SK-N-SH (cell line): ENCODE measurements around a stretch of chr5.

DNA sequence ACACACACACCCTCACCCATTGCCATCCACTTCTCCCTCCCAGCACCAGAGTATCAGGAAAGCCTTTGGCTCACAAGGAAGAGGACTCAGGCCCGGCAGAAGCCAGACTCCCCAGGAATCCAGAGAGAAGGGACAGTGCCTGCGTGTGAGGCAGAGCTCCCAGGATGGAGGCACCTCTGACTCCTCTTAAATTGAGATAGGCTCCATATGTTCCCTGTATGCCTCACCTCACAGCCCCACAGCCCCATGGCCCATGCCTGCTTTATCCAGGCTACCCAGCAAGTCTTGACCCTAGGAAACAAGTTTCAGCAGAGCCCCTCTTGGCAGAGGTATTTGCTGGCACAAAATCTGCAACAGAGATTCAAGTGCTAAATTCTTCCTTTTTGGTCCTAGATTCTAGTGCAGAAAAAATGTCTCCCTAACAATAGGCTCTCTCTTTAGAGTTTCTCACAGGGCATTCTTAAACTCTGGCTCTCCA is 726 bp downstream of the IL17B start:
- RRBS, result no CpG with 5 or more reads among the region's 2 CpGs
CAGE:
- cytosol, long polyA plus RNA, result no peak
- long polyA plus RNA, result no peak
- nucleus, long polyA plus RNA, result no peak

- RRBS, result no CpG with 5 or more reads among the region's 3 CpGs
CAGE:
- cytosol, long polyA plus RNA, result no peak
- long polyA plus RNA, result no peak
- nucleus, long polyA plus RNA, result no peak
Measured at GRCh38 chr5:149387939-149388594, 9.0 kb upstream of the IL17B start.

GRCh38 chr5:149406538-149407525 is 27.7 kb upstream of the IL17B start:
- RRBS, result no CpG with 5 or more reads among the region's 13 CpGs
CAGE:
- cytosol, long polyA plus RNA, result no peak
- long polyA plus RNA, result no peak
- nucleus, long polyA plus RNA, result no peak

GRCh38 chr5:149421081-149422111 is 42.3 kb upstream of the IL17B start:
- RRBS, result no CpG with 5 or more reads among the region's 15 CpGs
CAGE:
- cytosol, long polyA plus RNA, result no peak
- long polyA plus RNA, result no peak
- nucleus, long polyA plus RNA, result no peak

- RRBS, result no CpG with 5 or more reads among the region's 9 CpGs
CAGE:
- cytosol, long polyA plus RNA, result no peak
- long polyA plus RNA, result no peak
- nucleus, long polyA plus RNA, result no peak
Measured at GRCh38 chr5:149424373-149425154, 45.5 kb upstream of the IL17B start.

DNA sequence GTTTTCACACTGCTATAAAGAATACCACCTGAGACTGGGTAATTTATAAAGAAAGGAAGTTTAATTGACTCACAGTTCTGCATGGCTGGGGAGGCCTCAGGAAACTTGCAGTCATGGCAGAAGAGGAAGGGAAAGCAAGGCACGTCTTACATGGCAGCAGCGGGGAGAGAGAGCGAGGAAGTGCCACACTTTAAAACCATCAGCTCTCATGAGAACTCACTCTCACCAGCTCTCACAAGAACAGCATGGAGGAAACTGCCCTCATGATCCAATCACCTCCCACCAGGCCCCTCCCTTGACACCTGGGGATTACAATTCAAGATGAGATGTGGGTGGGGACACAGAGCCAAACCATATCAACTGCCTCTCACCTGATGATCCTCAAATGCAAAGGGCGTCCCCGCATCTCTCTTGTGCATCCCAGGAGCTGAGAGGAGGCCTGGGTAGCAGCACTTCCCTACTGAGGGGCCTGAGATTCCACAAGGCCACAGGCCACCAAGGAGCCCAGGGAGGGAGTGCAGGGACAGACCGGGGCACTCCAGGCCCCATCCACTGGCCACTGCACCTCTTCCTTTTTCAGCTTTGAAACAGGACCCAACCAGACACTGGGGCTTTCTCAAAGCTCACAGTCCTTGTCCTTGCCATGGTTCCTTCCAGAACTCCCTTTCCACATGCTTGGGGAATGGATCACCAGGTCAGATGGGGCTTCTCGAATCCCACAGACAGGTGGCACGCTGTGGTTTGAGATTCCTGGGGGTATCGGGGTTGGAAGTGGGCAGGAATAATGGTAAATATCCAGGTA is 54.5 kb upstream of the IL17B start:
- RRBS, result no CpG with 5 or more reads among the region's 9 CpGs
CAGE:
- cytosol, long polyA plus RNA, result no peak
- long polyA plus RNA, result no peak
- nucleus, long polyA plus RNA, result no peak

GRCh38 chr5:149453753-149454310 is 74.7 kb upstream of the IL17B start:
- RRBS, result no CpG with 5 or more reads among the region's 6 CpGs
CAGE:
- cytosol, long polyA plus RNA, result no peak
- long polyA plus RNA, result no peak
- nucleus, long polyA plus RNA, result no peak

- RRBS, result no CpG with 5 or more reads among the region's 23 CpGs
CAGE:
- cytosol, long polyA plus RNA, result no peak
- long polyA plus RNA, result no peak
- nucleus, long polyA plus RNA, result no peak
Measured at GRCh38 chr5:149488567-149489726, 62.3 kb downstream of the CSNK1A1 start.

DNA sequence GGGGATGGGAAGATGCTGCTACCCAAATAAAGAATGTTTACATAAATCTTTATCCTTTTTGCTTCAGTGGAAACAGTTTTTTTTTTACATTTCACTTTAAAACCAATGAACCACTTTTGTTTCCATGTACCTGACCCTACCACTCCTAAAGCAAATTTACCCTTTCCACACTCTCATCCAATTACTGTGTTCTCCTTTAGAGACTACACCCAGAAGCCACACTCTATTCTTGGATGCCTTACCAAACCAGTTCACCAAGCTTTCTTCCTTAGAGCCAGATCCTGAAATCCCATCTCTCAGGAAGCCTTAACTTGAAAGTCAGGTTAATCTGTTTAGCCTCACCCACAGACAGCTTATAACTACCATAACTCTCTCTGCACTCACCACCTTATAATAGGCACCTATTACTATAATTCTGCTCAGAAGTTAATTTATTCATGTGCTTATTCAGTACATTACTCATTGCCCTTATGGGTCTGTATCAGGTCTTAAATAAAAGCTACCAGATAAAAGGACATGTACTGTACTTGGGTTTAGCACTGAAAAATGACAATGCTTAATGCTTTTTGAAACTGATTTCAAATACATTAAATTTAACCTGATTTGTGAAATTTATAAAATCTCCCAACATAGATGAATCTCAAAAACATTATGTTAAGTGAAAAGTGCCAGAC is 4.2 kb downstream of the CSNK1A1 start:
CAGE:
- cytosol, long polyA plus RNA, result no peak
- long polyA plus RNA, result no peak
- nucleus, long polyA plus RNA, result no peak

- RRBS, result no CpG with 5 or more reads among the region's 3 CpGs
CAGE:
- cytosol, long polyA plus RNA, result no peak
- long polyA plus RNA, result no peak
- nucleus, long polyA plus RNA, result no peak
Measured at GRCh38 chr5:149723217-149723768, 6.8 kb upstream of the PPARGC1B start.

GRCh38 chr5:149750481-149751094 is 20.5 kb downstream of the PPARGC1B start:
- RRBS, result no CpG with 5 or more reads among the region's 10 CpGs
CAGE:
- cytosol, long polyA plus RNA, result no peak
- long polyA plus RNA, result no peak
- nucleus, long polyA plus RNA, result no peak

GRCh38 chr5:149785187-149785881 is 55.2 kb downstream of the PPARGC1B start:
- RRBS, result no CpG with 5 or more reads among the region's 6 CpGs
CAGE:
- cytosol, long polyA plus RNA, result no peak
- long polyA plus RNA, result no peak
- nucleus, long polyA plus RNA, result no peak

GRCh38 chr5:149795835-149796607 is 65.9 kb downstream of the PPARGC1B start:
- RRBS, result no CpG with 5 or more reads among the region's 7 CpGs
CAGE:
- cytosol, long polyA plus RNA, result no peak
- long polyA plus RNA, result no peak
- nucleus, long polyA plus RNA, result no peak

DNA sequence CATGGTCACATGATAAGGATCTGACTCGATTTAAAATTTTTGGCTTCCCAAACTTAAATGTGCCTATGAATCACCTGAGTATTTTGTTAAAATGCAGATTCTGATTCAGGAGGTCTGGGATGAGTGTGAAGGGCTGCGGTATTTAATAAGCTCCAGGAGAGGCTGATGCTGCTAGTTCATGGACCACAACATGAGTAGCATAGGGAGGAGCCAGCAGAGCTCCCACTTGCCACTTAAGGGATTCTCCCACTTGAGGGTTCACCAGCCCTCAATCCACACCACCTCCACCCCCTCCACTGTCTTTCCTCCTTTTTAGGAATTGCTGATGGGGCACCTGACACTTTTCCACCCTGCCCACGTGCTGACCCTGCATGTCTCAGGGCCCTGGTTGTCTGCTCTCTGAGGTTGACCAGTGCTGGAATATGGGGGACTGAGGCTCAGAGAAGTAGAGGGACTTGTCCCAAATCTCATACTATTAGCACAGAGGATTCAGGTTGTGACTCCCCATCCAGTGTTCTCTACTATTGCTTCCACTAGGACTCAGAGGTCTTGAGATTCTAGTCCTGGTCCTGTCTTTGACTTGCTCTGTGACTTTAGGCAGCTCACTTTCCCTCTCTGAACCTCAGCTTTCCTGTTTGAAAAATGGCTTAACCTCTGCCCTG is 72.7 kb downstream of the PPARGC1B start:
- RRBS, result no CpG with 5 or more reads among the region's 3 CpGs
CAGE:
- cytosol, long polyA plus RNA, result no peak
- long polyA plus RNA, result no peak
- nucleus, long polyA plus RNA, result no peak

DNA sequence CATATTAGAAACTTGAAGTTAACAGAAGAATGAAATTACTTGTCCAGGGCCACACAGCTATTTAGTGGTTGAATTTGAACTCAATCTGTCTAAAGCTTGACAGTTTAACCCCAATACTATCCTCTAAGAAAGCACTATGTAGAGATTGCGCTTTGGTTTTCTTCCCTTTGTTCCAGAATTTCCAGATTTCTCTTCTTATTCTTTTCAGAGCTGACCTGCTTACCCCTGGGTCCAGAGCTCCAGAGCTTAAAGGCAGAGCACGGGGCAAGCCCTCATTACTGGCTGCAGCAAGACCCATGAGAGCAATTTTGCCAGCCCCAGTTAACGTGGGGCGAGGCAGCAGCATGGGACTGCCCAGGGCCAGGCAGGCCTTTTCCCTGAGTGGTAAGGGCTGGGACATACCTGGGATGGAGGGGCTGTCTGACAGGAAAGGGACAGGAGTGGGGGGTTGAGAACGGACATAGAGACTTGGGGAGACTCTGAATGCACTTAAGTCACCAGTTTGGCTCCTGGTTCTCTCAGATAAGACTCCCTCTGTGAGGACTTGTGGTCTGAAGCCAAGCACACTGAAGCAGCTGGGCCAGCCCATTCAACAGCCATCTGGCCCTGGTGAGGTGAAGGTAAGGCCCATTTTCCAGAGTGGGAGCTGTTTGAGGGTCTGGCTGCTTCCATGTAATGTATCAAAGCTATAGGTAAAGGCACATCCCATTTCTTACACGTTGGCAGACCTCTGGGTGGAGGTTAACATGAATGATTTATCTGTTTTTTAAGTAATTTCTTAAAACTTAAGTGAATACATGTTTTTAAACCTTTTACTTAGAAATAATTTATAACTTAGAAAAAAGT is 26.2 kb downstream of the HMGXB3 start:
- RRBS, result no CpG with 5 or more reads among the region's 6 CpGs
CAGE:
- cytosol, long polyA plus RNA, result no peak
- long polyA plus RNA, result no peak
- nucleus, long polyA plus RNA, result no peak

DNA sequence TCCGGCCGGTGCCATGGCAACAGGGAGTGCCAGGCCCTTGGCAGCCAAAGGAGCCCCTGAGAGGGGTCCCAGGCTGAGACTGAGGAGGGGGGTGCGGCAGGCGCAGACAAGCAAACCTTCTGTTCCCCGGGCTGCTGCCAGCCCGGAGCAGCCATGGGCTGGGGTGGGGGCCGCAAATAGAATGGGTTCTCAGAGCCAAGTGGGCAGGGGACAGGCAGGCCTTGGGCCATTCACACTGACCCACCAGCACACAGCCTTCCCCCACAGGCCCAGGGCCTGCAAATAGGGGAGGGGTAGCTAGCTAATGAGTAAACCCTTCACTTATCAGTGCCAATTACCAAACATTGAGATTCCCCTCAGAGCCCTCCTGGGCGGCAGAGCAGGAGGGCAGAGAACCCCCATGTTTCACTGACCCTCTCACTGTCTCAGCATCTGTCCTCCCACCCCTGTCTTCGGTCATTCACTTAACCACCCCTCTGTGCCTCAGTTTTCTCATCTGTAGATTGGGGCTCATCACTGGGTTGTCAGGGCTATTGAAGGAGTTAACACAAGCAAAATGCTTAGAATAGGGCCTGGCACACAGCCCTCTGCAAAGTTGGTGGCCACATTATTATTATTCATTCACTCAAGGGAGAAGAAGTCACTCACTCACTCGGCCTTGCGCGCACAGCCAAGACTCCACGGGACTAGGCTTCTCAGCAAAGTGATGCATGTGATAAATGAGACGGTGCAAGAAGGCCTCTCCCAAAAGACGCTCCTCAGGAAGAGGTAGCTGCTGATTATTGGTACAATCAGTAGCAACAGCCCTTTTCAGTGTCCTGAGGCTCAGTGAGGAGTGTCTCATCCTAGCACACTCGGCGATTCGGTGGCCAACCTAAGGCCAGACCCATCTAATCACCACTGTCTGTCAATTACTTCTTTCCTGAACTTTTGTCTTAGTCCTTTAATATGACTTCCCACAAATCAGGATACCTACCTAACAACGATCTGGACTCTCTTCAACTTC is 8.1 kb downstream of the PDGFRB start:
- RRBS, result no CpG with 5 or more reads among the region's 19 CpGs
CAGE:
- cytosol, long polyA plus RNA, result no peak
- long polyA plus RNA, result no peak
- nucleus, long polyA plus RNA, result no peak

- RRBS, result no CpG with 5 or more reads among the region's 7 CpGs
CAGE:
- cytosol, long polyA plus RNA, result no peak
- long polyA plus RNA, result no peak
- nucleus, long polyA plus RNA, result no peak
Measured at GRCh38 chr5:150158428-150158973, 2.9 kb upstream of the PDGFRB start.

DNA sequence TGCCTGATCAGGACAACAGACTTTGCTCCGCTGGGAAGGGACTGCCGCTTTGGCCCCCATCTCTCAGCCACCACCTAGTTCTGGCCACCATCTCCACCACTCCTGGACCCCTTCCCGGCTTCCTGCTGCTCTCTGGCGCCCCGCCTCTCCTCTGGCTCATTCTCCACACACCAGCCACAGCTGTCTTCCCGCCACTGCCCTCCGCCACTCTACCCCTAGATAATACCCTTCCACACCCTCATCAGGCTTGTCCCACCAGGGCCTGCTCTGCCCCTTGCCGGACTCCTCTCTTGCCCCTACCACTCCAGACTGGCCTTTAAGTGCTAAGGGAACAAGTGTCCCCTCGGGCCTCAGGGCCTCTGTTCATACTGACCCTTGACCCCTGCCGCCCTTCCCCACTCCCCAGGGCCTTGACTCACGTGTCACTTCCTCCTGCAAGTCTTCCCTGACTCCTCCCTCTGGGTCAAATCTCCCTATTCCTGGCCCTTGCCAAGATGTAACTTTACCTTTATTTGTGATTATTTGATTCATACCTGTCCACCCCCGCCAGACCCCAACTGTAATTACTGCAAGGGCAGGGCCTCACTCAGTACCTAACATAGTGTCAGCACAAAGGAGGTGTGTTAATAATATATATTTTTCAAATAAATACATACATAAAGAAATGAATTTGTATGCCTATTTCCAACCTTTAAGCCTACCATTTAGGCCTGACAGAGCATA is 2.8 kb upstream of the CDX1 start:
- RRBS, result no CpG with 5 or more reads among the region's 12 CpGs
CAGE:
- cytosol, long polyA plus RNA, result no peak
- long polyA plus RNA, result no peak
- nucleus, long polyA plus RNA, result no peak

DNA sequence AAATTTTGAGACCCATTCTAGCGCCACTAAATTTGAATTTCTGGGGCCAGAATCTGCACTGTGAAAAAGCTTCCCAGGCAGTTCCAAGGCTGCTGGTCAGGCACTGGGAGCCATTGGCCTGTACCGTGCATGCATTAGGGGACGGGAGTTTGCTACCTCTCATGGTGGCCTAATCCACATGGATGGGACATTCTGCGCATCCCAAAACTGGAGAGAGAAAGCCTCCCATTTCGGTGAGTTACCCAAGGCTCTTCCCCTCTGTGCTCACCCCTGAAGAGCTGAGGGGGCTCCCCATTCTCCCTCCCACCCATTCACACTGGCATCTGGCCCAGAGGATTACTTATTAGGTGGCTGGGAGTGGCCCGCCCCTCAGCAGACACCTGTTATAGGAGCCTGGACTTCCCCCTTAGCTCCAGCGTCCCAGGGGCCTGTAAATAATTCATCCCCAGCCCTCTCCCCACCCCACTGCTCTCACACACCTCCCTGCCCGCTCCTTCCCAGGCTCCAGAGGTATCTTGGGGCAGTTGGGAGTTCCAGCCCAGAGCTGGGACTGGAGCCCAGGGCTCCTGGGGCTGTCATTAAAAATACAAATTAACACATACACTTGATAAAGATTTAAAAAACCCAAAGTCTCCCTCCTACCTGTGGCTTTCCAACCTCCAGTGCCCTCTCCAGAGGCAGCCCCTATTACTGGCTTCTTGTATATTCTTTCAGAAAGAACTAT is 11.6 kb downstream of the CDX1 start:
- RRBS, result no CpG with 5 or more reads among the region's 8 CpGs
CAGE:
- cytosol, long polyA plus RNA, result no peak
- long polyA plus RNA, result no peak
- nucleus, long polyA plus RNA, result no peak

GRCh38 chr5:150180147-150180547 is 9.7 kb upstream of the SLC6A7 start:
- RRBS, result no CpG with 5 or more reads among the region's 10 CpGs
CAGE:
- cytosol, long polyA plus RNA, result no peak
- long polyA plus RNA, result no peak
- nucleus, long polyA plus RNA, result no peak